OVCAR3 (cell line): Measurements from ENCODE around the genes WDSUB1 and ITGB6.

DNA sequence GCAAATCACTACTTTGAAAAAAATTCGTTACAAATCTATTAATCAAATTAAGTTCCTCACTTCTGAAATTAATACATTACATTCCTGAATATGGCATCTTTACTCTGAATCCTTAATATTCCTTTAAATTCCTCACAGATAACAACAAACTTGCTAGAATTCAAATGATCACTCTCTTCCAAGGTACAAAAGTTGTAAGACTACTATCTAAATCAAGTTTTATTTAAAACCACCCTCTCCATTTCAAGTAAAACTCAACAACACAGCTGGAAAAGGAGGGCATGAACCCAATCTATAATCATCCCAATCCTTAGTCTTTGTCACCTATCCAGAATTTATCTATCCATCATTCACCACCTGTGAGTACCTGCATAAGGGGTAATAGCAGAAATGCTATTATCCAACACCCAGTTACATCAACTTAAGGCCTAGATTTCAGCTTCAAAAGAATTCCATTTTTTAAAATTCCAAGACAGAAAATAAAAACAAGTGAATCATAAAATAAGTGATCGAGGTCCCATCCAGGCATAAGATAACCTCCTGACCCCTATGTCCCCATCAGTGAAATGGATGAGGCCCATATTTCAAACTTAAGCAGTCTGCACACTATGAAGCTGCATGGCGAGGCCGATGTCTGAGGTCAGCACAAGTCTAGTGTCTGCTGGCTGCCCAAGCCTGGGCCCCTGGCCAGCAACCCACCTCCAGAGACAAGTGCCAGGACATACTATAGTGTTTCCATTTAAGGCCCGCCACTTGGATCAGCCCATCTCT lies 2.1 kb downstream of the ACVR1 start:
- RRBS = no CpG with 5 or more reads among the region's 5 CpGs

DNA sequence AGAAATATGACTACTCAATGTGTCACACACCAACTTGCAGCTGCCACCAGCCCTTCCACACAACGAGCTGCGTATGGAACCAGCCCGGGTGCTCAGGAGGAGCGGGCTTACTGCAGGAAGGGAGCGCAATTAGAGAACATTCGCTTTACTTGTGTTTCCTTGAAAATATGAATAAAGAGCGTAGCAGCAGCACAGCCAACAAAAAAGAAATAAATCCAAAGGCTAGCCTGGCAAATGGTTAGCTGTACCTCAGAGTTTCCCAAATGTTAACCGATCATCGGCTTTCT lies 19.0 kb upstream of the ACVR1 start:
- RRBS = no CpG with 5 or more reads among the region's 9 CpGs

- RRBS = no CpG with 5 or more reads among the region's 8 CpGs
Measured at GRCh38 chr2:157932623-157933191, 56.6 kb upstream of the ACVR1 start.

- RRBS = no CpG with 5 or more reads among the region's 4 CpGs
Measured at GRCh38 chr2:158099798-158100293, 1.8 kb upstream of the UPP2 start.

DNA sequence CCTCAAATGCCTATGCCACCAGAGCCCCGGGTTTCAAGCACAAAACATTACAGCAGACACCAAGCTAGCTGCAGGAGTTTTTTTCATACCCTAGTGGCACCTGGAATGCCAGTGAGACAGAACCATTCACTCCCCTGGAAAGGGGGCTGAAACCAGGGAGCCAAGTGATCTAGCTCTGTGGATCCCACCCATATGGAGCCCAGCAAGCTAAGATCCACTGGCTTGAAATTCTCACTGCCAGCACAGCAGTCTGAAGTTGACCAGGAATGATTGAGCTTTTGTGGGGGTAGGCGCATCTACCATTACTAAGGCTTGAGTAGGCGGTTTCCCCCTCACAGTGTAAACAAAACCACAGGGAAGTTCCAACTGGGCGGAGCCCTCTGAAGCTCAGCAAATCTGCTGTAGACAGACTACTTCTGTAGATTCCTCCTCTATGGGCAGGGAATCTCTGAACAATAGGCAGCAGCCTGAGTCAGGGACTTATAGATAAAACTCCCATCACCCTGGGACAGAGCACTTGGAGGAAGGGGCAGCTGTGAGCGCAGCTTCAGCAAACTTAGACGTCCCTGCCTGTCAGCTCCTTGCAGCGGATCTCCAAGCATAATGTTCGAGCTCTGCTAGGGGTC lies 96.7 kb downstream of the CCDC148 start:
- RRBS = no CpG with 5 or more reads among the region's 8 CpGs

DNA sequence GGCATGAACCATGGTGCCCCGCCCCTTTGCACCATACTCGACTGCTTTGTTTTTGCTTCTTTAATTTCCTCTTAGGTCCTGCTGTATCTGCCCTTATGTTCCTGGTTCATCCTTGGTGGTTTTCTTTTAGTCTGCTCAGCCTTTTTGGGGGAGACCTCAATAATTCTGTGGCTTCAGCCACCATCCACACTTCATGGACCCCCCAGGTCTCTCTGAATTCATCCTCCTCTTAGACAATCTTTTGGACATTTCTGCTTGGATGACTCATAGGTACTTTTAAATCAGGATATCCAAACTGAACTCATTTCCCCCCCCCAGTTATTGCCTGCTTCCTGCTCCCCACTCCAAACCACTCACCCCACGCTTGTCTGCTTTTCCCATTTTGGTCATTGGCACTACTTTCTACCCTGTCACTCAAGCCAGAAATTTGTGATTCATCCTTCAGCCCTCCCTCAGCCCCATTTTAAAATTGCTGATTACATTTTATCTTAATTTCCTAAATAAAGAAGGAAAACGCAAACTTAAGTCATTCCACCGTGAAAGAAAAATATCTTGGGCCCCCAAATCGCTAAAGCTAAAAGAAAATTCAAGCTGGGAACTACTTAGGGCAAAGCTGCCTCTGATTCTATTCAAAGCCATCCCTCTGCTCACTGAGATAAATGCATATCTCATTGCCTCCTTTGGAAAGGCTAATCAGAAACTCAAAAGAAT lies 78.6 kb downstream of the TANC1 start:
- RRBS = no CpG with 5 or more reads among the region's 6 CpGs

DNA sequence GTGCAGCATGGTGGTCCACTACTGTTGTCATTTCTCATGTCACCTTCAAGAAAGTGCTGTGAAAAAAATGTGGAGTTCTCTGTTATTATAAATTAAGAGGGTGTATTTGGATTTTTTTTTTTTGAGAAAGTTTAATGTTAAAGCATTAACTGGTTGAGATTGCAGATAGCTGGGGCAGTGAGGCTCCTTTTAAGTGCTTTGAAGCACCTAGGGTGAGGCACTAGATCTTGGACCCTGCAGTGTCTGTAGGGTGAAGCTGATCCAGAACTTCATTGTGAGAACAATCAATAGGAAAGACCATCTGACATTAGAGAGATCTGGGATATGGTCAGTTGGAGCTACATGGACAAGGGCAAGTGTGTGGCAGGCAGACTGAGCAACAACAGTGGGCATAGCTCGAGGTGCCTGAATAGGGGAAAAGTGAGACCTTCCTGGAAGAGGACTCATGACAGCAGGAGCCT lies 117.7 kb downstream of the TANC1 start:
- RRBS = no CpG with 5 or more reads among the region's 1 CpG

DNA sequence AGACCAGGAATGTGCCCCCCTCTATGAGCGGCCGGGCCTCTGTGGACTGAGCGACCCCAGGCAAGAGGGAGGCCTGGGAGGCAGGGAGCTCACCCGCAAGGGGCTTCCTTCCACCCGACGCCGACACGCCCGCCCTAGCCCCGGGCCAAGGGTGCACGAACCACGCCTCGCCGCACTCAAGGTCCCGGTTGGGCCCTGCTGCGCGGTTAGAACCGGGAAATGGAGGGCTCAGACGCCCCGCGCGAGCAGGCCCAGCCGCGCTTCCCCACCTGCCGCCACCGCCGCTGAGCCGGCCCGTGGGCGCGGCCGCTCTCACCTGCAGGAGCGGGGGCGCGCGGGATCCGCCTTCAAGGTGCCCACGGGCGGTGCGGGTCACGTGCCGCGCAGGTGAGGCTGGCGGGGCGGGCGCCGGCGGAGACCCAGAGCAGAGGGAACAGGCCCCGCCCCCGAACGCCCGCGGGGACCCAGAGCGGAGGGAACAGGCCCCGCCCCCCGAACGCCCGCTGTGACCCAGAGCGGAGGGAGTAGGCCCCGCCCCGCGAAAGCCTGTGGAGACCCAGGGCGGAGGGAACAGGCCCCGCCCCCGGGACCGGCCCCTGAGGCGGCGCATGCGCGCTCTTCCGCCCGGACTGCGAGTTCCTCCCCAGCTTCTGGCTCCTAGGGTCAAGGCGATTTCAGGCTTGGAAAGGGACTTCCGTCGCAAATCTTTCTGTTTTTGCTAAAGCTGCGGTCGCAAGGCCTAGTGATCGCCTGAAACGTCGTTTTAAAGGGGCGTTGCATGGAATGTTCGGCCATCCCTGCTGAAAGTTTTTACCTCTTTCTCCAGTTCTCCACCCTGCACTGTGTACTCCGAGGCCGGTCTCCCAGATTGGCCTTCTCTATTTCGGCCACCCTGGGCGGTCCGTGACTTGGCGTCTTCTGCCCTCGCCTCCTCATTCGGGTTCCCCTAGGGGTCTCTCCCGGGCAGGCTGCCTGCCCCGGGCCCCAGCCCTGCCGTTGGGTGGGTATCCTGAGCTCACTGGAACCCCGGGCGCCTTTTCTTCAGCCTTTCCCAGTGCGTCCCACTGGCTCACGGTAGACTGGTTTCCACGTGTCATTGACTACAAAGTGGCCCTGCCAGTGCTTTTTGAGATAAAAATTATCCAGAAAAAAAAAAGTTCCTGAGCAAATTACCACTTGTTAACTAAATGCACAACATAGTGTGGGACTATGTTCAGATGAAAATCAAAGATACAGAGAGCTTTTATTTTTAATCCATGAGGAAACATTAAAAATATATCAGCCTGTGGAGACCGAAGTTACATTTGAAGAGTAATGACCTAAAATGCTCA lies at the start of gene WDSUB1:
Gene WDSUB1, minus strand, starts transcription at position 437 of the 1,331 bp plus-strand sequence.
- RRBS = 5% methylated on average over 48 of the region's 100 CpGs

DNA sequence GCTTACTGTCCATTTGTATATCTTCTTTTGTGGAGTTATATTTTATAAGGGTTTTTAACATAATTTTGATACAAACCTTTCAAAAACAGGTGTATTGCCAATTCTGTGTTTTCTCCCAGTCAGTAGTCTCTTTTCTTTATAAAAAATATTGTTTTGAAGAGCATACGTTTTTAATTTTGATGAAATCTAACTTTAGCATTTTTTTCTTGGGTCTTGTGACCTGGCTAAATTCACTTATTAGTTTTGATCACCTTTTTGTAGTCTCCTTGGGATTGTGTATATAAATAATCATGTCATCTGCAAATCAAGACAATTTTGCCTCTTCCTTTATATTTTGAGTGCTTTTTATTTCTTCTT lies 22.0 kb upstream of the WDSUB1 start:
- RRBS = no CpG with 5 or more reads among the region's 1 CpG

- RRBS = no CpG with 5 or more reads among the region's 2 CpGs
Measured at GRCh38 chr2:159371536-159372015, 85.1 kb upstream of the WDSUB1 start.

- RRBS = no CpG with 5 or more reads among the region's 2 CpGs
Measured at GRCh38 chr2:159432639-159433361, 146.3 kb upstream of the WDSUB1 start.

DNA sequence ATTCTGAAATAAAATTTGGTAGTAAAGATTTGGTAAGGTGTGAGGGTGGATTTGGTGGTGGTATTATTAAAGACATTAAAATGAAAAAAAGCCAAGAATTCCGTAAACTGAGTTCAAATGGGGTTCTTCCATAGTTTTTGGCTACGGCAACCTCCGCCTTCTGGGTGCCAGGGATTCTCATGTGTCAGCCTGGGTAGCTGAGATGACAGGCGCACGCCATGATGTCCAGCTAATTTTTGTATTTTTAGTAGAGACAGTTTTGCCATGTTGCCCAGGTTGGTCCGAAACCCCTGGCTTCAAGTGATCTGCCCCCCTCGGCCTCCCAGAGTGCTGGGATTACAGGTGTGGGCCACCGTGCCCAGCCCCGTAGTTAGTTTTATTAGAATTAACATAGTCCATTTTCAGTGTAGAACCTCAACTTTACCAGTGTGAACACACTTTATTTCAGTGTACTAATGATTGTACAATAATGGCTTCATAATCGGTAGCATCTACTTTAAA lies 25.0 kb downstream of the CD302 start:
- RRBS = no CpG with 5 or more reads among the region's 10 CpGs

DNA sequence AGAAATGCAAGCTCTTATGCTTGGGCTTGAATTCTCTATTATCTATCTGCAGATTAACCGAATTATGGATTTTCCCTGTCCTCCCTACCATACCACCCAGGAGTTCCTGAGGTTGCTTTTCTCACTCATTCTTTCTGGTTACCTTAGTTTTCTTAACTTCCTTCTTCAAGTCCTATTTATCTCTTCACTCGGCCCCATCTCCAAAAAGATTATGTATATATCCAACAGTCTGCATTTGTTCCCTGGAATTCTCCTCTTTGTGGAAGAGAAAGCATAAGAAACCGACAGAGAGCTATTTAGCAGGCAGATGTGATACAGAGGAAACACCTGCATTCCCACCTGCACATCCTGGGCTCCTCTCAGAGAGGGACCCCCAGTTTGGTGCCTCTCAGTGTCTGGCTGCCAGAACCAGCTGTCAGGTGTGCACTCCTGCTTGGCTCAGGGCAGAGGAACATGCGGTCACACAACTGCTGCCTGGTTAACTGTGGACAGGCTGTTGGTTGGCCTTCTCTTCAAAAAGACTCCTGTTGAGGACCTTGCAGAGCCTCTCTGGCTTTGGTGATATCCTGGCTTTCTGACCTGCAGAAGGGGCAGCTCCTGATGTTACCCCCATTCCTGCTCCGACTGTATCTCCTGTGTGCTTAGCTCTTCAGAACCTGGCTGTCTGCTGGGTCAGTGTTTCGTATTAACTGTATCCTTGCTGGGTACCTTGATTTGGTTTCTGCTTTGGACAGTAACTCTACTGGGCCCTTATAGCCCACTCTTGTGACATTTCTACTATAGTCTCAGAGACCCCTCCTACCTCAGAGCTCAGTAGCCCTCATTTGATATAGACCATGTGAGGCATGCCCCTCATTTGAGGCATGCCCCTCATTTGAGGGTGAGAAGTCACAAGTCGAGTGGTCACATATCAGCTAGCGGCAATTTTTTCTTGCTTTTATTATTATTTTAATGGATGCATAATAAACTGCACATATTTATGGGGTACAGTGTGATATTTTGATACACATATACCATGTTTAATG lies 54.5 kb downstream of the ITGB6 start:
- RRBS = no CpG with 5 or more reads among the region's 8 CpGs

DNA sequence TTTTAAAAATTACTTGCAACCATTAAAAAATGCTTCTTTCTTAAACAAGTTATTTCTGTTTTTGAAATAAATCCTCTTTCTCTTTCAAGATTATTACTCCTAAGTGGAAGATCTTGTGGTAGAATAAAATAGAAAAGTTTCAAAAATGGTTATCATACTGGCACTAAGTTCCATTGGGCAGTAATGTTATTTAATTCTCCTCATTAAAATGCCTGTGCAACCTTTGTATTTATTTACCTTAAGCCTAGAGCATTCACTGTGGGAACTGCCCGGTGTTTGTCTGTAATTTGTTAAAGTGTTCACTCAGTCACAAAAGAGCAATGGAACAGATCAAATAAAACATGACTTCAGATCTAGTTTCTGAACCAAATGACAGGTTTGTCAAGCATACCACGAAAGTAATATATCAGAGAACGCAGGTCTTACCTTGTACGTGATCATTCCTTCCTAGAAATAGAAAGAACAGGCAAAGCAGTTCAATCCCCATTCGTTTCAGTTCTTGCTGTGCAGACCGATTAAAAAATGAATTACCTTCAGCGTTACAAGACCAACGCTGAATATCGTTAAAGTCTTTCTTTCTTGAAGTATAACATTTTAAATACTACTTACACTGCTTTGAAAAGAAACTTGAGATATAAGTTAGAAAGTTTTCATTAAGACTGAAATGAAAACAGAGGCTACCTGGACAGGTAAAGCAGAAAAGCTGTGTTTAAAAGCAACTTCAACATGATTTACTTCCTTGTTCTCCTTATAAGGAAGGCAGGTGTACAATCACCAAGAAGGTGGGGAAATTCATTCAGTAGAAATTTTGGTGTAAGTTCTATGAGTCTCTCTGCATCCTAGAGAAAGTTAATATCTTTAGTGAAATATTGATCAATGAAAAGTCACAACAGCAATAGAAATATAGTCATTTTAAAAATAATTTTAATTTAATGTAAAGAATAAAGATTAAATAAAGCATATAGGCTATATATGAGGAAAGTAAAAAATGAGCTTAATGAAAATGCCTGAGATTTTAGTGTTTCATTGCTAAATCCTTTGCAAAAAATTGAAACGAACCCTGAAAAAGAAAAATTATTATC lies at the start of gene ITGB6:
Gene ITGB6, minus strand, starts transcription at position 696 of the 1,082 bp plus-strand sequence.
- RRBS = no CpG with 5 or more reads among the region's 10 CpGs

DNA sequence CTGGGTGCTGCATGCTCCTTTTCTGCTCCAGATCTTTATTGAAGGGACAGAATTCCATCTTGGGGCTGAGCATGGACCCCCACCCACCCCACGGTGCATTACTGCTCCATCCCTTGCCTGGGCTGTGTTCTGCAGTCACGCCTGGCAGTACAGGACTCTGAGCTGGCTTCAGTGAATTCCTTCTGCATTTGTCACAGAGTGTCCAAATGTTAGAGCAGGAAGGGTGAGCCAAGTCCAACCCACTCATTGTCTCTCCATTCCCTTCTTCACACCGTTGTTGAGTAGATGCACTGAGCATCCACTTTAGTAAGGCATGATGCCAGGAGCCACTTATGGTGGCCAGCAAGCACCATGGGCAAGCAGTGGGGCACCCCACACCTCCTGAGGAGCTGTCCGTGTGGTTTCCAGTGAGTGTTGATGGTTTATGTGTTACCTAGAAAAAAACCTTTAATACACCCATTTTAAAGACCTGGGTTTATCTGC lies 14.6 kb upstream of the ITGB6 start:
- RRBS = no CpG with 5 or more reads among the region's 4 CpGs

DNA sequence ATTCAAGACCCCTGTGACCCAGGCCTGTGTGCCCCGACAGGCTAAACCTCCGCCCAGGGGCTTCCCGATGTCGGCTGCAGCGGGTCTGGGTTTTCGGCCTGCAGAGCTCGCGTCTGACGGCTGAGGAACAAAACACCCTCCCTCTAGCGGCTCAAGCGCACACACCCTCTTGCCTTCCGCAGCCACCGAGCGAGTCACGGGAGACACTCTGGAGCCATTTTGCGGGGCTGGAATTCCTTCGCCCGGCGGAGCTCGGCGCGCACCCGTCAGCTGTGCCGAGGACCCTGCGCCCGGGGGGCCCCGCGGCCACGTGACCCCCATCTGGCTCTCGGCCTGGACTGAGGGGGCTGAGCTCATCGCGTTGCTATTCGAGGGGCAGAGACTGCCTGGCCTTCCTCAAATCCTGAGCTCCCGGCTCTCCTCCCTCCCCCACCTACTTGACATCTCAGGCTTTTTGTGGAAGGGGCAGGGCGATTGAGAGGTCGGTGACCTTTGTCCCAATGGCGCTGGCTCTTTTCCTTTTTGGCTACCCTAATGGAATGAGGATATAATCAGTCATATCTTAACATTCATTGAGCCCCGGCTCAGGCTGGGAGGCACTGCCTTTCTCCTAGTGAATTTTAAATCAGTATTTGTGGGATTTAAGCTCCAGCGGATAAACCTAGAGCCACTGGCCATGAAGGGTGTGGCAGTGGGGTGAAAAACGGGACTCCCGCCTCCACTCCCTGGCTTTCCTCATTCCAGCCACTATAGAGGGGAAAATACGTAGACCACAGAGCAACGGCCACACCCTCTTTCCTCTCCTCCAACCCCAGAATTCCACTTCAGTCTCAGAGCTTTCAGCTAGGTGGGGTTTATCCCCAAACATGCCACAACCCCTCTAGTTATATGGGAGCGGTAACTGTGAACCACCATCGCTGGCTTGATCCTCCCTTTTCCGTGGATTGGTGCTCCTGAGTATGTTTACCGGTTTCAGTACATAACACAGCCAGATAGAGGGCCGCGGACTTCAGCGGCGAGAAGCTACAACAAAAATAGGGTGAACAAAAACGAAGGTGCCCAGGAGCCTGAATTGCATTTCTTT lies 70.3 kb upstream of the ITGB6 start:
- RRBS = 2% methylated on average over 13 of the region's 52 CpGs

- RRBS = no CpG with 5 or more reads among the region's 1 CpG
Measured at GRCh38 chr2:160315445-160315811, 115.4 kb upstream of the ITGB6 start.

GRCh38 chr2:160375714-160376299 lies 117.8 kb downstream of the RBMS1 start:
- RRBS = no CpG with 5 or more reads among the region's 2 CpGs

DNA sequence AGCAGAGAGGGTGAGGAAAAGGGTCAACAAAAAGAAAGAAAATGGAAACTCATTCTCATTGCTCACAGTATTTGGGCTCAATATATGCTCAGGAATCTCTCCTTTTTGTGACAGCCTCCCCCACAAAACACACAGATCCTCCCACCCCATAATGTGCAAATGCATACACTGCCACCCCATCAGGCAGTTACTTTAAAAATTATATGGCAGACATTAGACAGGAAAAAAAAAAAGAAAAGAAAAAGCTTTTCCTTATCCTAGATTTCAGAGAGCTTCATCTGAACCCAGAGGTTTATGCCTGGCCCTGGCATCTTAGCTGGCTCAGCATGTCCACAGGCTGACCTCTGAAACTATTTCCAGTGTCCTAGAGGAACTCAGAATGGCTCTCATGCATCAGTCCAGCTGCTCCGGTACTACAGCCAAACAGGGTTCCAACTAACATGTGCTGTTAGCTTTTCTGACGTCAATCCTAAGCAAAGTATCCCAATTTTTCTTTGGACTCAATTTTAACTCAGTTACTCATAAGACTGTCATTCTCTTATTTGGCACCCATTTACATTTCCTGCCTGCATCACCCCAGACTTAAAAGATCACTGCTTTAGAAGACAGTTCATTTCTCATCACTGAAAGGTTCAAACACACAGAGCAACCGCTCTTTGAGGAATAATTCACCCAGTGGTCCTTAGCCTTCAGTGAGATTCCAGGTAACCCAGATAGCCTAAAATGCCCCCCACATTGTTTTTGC lies 105.8 kb downstream of the RBMS1 start:
- RRBS = no CpG with 5 or more reads among the region's 3 CpGs

- RRBS = no CpG with 5 or more reads among the region's 2 CpGs
Measured at GRCh38 chr2:160411029-160411579, 82.5 kb downstream of the RBMS1 start.